Measurements from ENCODE around the genes KIF12 and TLR4.

- PRO-cap, 7 experiments = no peak in any of the 7 experiments
- RAMPAGE, long total RNA, 2 experiments = no peak in any of the 2 experiments
Measured at GRCh38 chr9:113708240-113709619, 167.4 kb upstream of the ZNF618 start.

DNA sequence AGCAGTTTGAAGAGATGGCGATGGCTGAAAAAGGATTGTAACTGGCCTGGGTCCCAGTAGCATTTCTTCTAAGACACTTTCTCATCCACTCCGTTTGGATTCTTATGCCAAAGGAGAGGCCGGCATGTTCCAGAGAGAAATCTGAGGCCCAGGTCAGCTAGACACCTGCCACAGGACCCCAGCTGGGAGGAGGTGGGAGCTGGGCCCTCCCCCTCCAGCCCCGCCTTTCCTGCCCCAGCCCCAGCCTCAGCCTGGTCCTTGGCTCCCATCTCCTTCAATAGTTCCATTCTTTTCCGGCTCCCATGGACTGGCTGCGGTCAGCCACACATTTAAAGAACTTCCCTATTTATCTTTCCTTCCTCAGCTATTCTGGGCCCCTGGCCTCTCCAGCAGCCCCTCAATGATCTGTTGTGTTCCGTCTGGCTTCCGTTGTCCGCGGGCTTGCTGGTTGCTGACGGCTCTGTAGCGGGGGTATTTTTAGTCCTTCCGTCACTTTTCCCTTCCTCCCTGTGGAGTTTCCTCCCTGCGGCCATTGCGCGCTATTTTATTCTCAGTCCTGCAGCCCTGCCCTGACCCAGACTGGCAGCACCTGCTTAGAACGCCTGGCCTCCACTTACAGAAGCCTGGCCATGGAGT is 73.9 kb downstream of the AMBP start:
- PRO-cap, 7 experiments = peak in 2 of 7 experiments; most common plus-strand start position 547 of the sequence (in 1); most common minus-strand start position 435 of the sequence (in 2)
- RAMPAGE, long total RNA, 2 experiments = no peak in any of the 2 experiments

DNA sequence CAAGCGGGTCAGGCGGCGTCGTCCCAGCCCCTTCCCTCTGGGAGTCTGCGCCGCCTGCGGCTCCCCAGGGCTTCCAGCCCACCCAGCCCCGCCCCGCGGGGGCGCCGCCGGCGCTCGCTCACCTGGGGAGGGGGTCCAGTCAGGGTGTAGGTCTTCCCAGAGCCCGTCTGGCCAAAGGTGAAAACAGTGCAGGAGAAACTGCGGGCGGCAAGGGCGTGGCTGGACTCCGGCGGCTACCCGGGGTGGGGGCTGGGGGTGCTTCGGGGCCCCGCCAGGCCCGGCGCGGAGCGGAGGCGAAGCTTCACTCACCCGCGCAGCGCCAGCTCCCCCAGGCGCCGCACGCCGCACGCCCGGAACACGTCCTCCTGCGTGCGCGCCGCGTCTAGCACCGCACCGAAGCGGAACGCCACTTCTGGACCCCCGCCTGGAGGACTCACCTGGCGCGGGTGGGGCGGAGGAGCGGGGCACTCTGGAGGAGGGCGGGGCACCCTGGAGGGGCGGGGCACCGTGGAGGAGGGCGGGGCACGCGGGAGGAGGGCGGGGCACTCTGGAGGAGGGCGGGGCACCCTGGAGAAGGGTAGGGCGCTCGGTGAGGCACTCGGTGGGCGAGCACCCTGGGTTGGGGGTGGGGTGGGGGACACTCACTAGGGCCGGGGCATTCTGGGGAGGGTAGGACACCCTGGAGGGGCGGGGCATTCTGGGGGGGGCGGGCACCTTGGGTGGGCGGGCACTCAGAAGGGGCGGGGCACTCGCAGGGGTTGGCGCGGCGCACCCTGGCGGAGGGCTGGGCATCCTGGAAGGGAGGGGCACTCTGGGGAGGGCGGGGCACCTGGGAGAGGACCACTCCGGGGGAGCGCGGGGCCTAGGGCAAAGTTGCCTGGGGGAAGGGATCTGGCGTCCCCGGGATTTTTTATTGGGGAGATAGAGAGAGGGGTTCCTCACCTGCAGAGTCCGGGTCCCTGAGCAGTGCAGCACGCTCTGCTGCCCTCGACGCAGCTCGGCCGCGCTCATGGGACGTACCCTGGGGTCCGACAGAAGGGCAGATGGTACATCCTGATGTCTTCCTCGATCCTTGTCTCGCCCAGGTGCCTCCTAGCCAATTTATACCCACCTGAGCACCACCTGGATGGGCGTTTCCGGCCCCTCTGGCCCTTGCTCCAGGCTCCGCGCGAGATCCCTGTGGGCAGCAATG is 703 bp downstream of the KIF12 start:
- PRO-cap, 7 experiments = no peak in any of the 7 experiments
- RAMPAGE, long total RNA, 2 experiments = start-site peak on the minus strand in 1 of 2 experiments, centred at position 469 of the sequence, 14 reads per replicate

- PRO-cap, 7 experiments = no peak in any of the 7 experiments
- RAMPAGE, long total RNA, 2 experiments = start-site peak on the minus strand in 2 of 2 experiments, at chr9:114099281-114099316 at its widest, 13 to 34 reads per replicate
Measured at GRCh38 chr9:114099185-114099660, at the start of gene KIF12. Gene KIF12 (minus strand): TSS chr9:114099292.

- PRO-cap, 7 experiments = no peak in any of the 7 experiments
- RAMPAGE, long total RNA, 2 experiments = no peak in any of the 2 experiments
Measured at GRCh38 chr9:114118479-114119005, 19.4 kb upstream of the KIF12 start.

- PRO-cap, 7 experiments = peak in 2 of 7 experiments; most common plus-strand start chr9:114156162 (in 1); most common minus-strand start chr9:114156113 (in 1)
- RAMPAGE, long total RNA, 2 experiments = no peak in any of the 2 experiments
Measured at GRCh38 chr9:114155855-114156320, 551 bp downstream of the COL27A1 start.

GRCh38 chr9:114340056-114340902 is 10.6 kb downstream of the ORM2 start:
- PRO-cap, 7 experiments = no peak in any of the 7 experiments
- RAMPAGE, long total RNA, 2 experiments = no peak in any of the 2 experiments

GRCh38 chr9:114484701-114485450 is 20.4 kb downstream of the WHRN start:
- PRO-cap, 7 experiments = peak in 1 of 7 experiments; most common plus-strand start chr9:114485179 (in 1)
- RAMPAGE, long total RNA, 2 experiments = no peak in any of the 2 experiments

GRCh38 chr9:114588175-114589084 is 861 bp downstream of the ATP6V1G1 start:
- PRO-cap, 7 experiments = peak in 6 of 7 experiments; most common minus-strand start chr9:114588980 (in 3)
- RAMPAGE, long total RNA, 2 experiments = no peak in any of the 2 experiments

DNA sequence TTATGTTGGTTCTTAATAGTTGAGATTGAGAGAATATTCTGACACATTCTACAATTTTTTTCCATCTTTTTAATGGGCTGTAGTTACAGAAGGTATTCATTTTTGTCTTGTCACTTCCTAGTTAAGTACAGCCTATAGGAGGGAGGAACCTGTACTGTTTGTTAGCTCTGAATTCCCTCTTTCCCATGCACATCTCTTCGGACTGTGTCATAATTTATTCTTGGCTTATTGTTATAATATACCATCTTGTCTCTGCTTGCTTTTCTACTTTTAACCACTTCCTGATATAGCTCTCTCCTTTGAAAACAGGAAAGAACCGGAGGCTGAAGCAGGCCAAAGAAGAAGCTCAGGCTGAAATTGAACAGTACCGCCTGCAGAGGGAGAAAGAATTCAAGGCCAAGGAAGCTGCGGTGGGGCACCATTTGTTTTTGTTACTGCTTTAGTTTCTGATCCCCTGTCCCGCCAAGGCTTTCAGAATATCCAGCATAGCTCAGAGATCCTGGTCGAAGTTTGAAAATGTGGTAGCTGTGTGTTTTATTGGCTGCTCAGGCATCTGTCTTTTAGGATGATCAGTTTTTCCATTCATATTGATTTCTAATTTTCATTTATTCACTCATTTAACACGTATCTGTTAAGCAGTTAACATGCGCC is 4.8 kb downstream of the ATP6V1G1 start:
- PRO-cap, 7 experiments = no peak in any of the 7 experiments
- RAMPAGE, long total RNA, 2 experiments = no peak in any of the 2 experiments

DNA sequence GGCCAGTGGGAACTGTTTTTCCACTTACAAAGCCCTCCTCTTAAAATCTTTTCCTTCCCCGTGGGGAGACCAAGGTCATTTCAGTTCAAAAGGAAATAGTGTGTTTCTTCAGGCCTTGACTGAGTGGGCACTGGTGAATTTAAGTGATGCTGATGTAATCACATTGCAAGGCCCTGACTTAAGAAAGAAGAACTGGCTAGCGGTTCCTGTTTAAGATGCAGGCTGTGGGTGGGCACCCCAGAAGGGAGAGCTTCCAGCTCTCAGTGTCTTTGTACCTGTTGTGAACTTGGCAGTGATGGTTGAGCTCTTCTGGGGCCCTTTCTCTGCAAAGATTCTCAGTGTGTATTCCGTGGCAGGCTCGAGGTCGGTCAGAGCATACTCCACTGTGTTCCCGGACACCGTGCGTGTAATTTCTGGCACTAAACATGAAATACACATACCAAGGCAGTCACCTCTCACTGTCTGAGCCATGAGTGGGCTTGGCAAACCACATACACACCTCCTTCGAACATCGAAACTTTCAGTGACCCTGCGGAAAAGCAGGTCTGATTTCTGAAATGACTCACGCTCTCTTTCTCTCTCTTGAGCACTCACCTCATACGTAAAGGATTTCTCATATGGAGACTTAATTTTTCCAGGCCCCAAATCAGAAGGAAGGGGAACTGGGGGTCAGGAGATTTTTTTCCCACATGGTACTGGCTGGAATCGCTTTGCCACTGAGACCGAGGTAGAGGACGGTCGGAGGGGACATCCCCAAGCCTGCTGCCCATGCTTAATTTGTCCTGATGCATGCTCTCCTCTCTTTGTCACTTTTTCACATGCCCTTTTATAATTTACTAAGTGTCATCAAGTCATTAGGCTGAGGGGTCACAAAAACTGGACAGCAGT is 81.9 kb downstream of the TNC start:
- PRO-cap, 7 experiments = no peak in any of the 7 experiments
- RAMPAGE, long total RNA, 2 experiments = no peak in any of the 2 experiments

DNA sequence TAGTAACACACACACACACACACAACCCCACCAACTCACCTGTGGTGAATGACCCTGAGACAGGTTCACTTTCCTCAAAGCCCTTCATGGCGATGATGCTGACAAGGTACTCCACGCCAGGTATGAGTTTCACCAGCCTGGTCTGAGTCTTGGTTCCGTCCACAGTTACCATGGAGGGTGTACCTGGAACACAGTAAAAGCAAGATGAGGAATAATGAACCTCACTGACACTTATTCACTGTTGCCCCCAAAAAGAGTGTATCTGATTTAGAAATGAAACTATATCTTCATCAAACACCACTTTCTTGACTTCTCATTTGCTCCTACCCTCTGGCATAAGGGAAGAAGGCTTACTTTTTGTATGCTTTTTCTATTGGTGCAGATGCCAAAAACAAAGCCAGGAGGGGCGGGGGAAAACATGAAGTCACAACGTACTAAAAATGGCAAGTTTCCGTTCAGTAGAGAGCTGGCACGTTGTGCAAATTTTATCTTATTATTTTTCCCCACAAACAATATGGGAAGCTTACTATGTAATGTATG is 77.0 kb downstream of the TNC start:
- PRO-cap, 7 experiments = no peak in any of the 7 experiments
- RAMPAGE, long total RNA, 2 experiments = no peak in any of the 2 experiments

- PRO-cap, 7 experiments = no peak in any of the 7 experiments
- RAMPAGE, long total RNA, 2 experiments = no peak in any of the 2 experiments
Measured at GRCh38 chr9:115114842-115115603, 2.9 kb downstream of the TNC start.

DNA sequence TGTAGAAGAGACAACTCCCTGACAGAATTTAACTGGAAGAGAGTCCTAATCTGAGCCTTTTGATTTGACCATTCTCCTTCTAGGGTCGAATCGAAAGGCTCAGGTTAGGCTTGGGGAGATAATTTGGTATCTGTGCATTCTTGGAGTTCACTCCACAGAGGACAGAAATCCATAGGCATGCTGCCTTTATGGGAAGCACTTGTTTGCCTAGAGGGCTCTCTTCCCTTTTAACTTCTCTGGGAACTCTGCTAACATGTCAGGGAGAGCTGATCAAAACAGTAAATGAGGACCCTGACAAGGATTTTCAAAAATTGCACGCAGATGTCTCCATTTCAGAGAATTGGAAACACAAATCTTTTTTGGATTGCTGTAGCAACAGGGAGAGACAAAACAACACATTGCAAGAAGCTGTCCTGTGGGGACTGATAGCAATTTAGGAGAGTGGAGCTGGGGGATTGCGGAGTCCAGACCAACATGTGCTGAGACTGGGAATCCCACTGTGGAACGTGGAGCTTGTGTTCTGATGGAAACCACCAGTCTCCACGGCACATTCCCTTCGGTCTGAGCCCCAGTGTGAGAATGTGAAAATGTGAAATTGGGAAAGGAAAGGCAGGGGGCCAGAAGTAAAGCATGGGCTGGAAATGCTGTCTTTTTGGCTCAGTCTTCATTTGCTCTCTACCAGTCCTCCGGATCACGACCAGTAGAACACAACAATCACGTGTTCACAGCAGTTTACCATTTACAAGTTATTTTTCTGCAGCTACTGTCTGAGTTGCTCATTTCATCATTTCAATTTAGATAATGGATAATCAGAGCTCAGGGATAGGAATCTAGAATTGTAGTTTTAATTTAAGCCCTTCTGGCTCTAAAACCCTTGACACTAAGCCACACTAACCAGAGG is 348.7 kb upstream of the TNC start:
- PRO-cap, 7 experiments = no peak in any of the 7 experiments
- RAMPAGE, long total RNA, 2 experiments = no peak in any of the 2 experiments

DNA sequence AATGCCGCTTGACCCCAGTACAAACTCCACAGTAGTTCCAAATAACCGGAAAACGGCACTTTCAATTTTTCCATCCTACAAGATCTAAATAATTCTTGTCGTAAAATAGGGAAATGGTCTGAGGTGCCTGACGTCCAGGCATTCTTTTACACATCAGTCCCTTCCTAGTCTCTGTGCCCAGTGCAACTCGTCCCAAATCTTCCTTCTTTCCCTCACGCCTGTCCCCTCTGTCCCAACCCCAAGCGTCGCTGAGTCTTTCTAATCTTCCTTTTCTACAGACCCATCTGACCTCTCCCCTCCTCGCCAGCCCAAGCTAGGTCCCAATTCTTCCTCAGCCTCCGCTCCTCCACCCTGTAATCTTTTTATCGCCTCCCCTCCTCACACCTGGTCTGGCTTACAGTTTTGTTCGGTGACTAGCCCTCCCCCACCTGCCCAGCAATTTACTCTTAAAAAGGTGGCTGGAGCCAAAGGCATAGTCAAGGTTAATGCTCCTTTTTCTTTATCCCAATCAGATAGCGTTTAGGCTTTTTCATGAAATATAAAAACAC is 356.9 kb upstream of the TNC start:
- PRO-cap, 7 experiments = no peak in any of the 7 experiments
- RAMPAGE, long total RNA, 2 experiments = no peak in any of the 2 experiments

- PRO-cap, 7 experiments = peak in 1 of 7 experiments; most common plus-strand start chr9:115650417 (in 1)
- RAMPAGE, long total RNA, 2 experiments = no peak in any of the 2 experiments
Measured at GRCh38 chr9:115649843-115650662, 503.5 kb upstream of the PAPPA start.

DNA sequence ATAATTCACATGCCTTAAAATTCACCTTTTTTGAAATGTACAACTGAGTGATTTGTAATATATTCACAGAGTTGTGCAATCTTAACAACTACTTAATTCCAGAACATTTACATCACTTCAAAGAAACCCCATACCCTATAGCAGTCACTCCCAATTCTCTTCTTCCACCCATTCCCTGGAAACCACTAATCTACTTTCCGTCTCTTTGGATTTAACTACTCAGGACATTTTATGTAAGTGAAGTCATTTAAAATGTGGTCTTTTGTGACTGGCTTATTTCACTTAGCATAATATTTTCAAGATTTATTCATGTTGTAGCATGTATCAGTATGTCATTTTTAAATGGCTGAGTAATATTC is 214.2 kb upstream of the PAPPA start:
- PRO-cap, 7 experiments = no peak in any of the 7 experiments
- RAMPAGE, long total RNA, 2 experiments = no peak in any of the 2 experiments

- PRO-cap, 7 experiments = peak in 4 of 7 experiments; most common plus-strand start chr9:116312458 (in 4)
- RAMPAGE, long total RNA, 2 experiments = no peak in any of the 2 experiments
Measured at GRCh38 chr9:116312336-116312691, 158.7 kb downstream of the PAPPA start.

DNA sequence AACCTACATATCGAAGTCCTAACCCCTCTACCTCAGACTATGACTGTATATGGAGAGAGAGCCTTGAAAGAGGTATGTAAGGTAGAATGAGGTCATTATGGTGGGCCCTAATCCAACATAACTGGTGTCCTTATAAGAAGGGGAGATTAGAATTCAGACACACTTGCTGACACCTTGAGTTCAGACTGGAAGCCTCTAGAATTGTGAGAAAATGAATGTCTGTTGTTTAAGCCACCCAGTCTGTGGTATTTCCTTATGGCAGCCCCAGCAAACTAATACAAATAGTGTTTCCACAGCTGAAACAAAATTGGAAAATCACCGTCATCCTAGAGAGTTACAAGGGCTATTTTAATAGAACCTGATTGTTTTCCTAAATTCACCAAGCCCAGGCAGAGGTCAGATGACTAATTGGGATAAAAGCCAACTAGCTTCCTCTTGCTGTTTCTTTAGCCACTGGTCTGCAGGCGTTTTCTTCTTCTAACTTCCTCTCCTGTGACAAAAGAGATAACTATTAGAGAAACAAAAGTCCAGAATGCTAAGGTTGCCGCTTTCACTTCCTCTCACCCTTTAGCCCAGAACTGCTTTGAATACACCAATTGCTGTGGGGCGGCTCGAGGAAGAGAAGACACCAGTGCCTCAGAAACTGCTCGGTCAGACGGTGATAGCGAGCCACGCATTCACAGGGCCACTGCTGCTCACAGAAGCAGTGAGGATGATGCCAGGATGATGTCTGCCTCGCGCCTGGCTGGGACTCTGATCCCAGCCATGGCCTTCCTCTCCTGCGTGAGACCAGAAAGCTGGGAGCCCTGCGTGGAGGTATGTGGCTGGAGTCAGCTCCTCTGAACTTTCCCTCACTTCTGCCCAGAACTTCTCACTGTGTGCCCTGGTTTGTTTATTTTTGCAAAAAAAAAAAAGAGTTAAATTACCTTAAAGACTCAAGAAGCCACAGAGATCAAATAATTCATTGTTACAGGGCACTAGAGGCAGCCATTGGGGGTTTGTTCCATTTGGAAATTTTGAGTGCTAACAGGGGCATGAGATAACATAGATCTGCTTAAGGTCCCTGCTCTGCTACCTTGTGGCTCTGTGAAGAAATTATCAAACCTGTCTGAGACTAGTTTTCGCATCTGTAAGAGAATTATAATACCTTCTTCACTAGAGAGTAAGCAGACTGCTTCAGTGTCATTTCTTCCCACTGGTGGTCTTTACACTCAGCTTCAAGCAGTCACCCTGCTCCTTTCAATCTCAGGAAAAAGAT is at the start of gene TLR4:
TLR4 (plus strand) TSS at position 654 of the 1,258 bp plus-strand sequence.
- PRO-cap, 7 experiments = peak in 7 of 7 experiments; most common plus-strand start position 595 of the sequence (in 5); most common minus-strand start position 274 of the sequence (in 6)
- RAMPAGE, long total RNA, 2 experiments = start-site peak on the plus strand in 1 of 2 experiments, centred at positions 451 to 601 of the sequence, 32 to 96 reads per replicate

DNA sequence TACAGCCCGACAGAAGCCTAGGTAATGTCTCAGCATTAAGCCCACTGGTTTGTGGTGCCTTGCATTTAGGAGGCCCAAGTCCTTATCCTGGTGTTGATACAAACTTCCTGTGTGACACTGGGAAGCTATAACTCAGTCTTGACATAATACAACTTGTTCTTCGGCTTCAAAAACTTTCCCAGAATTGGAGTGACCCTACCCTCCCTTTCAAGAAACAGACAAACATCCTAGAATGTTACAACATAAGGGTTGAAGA is 21.1 kb downstream of the TLR4 start:
- PRO-cap, 7 experiments = no peak in any of the 7 experiments
- RAMPAGE, long total RNA, 2 experiments = no peak in any of the 2 experiments